ENCODE measurements around the gene MFSD13A.

DNA sequence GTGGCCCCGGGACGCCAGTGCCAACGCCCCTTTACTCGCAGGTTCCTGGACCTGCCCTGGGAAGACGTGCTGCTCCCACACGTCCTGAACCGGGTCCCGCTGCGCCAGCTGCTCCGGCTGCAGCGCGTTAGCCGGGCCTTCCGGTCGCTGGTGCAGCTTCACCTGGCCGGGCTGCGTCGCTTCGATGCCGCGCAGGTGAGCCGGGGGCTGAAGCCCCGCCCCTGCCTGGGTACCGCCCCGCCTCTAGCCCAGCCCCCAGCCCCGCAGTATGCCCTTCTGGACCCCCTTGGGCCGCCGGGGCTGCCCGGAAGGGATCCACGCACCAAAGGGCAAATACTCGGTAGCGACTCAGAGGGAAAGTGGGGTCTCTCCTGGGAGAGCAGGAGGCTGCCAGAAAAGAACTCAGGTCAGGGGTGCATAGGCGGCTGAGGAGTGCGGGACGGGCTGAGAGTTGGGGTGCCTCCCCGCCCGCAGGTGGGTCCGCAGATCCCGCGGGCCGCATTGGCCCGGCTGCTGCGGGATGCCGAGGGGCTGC is 744 bp downstream of the FBXL15 start:
- PRO-cap: bidirectional peak, plus-strand start at position 297 of the sequence, minus-strand start at position 154 of the sequence

- PRO-cap: bidirectional peak, plus-strand start at chr10:102450674, minus-strand start at chr10:102450600
Measured at GRCh38 chr10:102450287-102451274, 762 bp downstream of the C10orf95 start.

DNA sequence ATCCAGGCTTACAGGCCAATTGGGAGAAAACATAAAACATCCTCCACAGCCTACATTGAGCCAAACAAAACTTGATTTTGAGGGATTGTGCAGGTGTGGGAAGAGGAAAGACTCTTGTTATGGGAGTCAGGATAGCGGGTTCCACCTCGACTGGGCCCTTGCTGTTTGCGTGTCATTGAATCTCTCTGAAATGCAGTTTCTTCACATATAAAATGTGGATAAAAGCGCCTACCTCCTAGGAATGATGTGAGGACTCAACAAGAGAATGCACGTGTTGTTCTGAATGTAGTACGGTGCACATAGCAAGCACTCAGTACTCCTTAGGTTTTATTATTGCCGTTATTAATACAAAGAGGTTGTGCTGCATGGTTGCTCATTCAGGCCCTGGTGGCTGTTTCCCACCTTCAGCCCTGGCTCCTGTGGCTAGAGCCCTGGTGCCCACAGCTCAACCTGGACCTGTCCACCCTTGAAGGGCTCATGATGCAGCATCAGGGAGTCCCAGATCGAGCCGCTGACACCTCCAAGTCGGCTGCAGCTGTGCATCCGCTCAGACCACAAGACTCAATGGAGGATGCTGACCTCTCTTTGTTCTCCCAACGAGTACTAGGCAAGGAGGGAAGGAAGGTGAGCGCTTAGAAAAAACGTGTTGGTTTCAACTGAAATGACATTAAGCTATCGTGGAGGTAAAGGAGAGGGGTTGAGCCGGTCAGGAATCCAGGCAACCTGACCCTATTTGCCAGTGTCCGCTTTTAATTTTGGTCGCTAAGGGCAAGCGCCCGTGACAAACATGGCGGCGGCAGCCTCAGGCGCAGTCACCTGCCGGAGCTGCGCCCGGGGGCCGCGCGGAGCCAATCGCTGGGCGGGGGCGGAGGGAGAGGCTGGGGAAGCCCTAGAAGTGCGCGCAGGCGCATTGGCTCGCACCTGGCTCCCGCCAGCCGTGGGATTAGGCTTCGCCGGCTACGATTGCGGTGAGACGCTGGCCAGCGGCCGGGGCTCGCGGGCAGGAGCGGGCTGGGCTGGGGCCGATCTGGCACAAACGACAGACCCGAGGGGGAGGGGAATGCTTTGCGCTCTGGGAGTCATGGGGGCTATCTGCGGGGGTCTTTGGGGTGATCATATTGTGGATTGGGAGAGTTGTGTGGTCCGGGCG is at the start of gene MFSD13A:
MFSD13A (plus strand) TSS at position 913 of the 1,150 bp plus-strand sequence.
- PRO-cap: unidirectional peak, plus-strand start at position 971 of the sequence

- PRO-cap: no peak
Measured at GRCh38 chr10:102555943-102556546, 52.3 kb downstream of the SUFU start.

GRCh38 chr10:102632578-102633157 is 11.6 kb upstream of the TRIM8 start:
- PRO-cap: no peak

DNA sequence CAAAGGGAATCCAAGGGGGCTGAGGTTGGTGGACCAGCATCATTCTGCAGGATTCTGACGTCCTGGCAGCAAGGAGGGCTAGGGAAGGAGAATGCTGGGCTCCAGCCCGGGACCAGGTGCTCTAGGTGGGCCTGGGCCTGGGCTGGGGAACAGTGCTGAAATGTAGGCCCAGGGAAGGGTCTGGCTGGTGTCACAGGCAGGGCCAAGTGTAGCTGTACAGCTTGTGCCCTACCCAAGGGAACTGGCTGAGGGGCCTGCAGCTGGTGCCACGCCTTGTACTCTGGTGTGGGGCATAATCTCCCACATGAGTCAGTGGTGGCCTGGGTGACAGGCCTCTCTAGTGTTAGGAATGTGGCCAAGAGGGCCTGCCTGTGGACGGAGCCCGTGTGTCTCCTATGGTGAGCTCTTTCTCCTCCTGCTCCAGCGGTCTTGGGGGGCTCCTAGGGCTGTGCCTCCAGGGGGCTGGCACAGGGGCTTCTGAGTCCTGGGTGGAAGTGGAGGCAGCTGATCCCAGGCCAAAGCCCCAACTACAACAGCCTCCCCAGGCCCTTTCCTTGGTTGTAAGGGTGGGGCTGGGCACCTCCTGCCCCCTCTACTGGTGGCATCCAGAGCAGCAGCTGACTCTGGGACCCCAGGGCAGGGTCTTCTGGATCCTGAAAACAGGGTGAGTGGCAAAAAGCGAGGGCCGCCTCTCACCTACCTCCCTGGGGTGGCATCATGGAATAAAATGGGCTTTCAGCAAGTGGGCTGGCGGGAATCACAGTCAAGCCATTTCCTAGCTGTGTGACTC is 25.3 kb downstream of the TRIM8 start:
- PRO-cap: no peak

GRCh38 chr10:102773898-102774875 is 30.4 kb downstream of the WBP1L start:
- PRO-cap: no peak

DNA sequence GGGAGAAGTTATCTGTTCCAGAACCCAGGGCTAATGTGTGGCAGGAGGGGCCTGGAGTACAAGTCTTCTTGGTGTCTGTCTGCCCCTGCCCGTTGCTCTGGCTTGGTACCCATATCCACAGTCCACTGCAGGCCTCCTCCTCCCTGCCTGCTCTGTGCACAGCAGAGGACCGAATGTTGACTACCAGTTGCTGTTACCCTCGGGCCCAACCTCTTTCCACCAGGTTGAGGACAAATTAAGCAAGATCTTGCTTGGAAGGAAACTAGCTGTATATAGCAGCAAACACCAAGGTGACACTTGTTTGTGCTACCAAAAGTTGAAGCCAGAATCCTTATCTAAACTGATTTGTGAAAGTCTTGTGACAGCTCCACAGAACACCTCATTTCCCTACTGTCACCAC is 37.7 kb downstream of the WBP1L start:
- PRO-cap: no peak

- PRO-cap: unidirectional peak, plus-strand start at chr10:102916281
Measured at GRCh38 chr10:102916192-102916513, 1.9 kb upstream of the CNNM2 start.

DNA sequence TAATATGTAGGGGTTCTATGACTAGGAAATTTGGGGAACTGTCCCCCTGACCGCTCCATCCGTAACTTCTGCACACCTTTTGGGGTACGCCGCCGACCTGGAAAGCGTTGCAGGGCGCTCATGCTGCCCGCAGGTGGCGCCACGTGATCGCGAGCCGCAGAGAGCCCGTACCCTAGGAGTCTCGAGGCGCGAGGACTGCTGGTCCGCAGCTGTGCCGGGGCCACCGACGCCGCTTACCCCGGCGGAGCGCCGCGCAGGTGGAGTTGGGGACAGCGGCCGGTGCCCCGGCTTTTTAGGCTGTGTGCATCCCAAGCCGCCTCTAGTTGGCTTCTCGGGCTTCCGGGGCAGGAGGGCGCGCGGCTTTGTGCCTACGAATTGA is 633 bp upstream of the CNNM2 start:
- PRO-cap: no peak

DNA sequence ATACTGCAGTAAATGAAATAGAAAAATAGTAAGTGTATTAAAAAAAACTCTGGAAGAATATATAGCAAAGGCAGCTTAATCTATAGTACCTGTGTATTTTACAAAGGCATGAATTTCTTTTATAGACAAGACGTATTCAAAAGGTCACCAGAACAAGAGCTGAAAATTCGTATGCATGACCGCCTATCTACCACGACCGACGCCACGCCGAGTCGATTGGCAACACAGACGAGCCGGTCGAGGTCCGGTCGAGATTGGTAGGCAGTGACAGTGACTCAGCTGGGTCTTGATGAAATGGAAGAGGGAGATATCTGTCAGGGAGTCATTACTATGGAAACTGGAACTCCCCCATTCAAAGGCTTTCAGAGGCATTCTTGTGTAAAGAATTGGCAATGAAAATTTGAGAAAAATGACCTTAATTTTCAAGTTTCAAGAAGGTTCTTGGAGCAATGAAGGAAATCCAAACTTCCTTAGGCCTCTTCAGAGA is 2.1 kb downstream of the ATP5MK start:
- PRO-cap: no peak

DNA sequence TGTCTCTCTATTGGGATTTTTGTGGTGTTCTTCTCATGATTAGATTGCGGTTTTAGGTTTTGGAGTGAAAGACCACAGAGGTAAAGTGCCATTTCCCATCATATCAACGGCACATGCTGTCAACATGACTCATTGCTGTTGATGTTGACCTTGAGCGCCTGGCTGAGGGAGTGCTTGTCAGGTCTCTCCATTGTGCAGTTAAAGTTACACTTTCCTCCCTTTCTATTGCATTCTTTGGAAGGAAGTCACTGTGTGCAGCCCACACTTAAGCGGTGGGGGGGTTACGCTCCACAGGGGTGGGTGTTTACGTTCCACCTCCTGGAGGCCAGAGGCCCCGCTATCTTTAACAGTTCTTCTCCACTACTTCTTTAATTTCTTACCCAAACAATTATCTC is 10.9 kb downstream of the NEURL1 start:
- PRO-cap: no peak

DNA sequence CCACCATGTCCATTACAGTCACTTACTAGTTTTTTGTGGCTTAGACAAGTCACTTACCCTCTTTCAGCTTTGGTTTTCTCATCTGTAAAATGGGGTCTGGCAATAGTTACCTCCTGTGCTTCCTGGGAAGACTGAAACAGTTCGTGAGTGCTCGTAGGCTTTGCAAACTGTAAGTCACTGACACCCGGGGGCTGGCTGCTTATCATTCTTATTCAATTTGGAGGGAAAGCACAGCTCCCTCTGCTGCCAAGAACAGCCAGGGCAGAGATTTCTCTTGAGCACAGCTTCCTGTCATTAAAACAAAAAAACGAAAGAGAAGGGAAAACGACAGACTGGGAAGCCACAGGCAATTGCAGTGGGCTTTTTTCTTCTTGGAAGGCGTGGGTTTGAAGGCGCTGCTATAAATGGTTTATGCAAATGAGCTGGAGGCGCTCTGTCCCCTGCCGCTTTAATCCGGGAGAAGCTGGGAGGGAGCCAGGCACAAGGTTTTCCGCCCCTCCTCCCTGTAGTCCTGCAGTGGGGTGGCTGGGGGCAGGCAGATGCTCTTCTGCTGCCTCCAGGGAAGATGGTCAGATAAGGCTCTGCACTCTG is 49.2 kb downstream of the NEURL1 start:
- PRO-cap: no peak

DNA sequence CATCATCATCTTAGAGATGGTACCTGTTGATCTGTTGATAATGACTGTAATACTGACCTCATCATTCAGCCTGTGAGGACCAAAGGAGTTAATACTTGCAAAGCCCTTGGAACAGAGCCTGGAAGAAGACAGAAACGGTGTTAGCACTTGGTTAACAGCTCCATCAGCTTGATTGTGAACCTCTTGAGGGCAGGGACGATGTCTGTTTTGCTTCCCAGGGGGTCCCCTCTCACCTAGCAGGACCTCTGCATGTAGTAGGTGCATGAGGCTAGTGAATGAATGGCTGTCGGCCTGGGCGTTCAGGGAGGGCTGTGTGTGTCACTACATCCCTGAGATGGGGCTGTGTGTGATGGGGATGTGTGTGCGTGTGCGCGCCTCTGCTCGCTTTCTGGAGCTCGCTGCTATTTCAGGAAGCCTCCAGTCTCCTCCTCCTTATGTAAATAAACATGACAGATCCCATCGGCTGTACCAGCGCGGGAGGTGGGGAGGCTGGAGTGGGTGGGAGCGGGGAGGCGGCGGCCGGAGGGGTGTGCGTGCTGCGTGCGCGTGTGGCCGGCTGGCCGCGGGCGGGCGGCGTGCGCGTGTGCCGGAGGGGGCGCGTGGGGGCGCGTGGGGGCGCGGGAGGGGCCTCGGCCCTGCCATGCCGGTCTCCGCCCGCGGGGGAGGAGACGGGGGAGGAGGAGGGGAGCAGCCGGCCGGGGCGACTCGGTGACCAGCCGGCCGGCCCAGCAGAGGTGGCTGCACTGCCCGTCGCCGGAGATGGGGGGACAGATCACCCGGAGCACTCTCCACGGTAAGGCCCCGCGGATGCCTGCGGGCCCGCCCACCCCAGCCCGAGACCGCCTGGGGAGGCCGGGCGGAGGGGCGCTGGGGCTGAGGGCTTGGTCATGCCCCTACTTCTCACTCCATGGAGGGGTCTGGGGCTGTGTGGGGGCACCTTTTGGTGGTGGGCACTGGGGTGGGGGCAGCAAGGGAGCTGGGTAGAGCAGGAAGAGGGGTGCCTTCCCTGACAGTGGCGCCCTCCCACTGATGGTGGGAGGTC is 61.4 kb downstream of the NEURL1 start:
- PRO-cap: bidirectional peak, plus-strand start at position 547 of the sequence, minus-strand start at position 379 of the sequence

DNA sequence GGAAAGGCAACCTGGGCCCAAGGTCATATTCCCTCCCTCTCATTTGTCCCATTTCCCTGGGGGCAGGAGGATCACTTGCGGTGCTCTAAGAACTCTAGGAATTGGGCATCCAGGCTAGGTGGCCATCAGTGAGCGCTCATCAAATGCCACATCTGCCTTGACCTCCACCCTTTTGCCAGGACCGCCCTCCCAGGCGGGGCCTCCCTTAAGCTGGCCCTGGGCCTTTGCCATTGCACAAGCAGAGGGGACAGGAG is 63.8 kb downstream of the NEURL1 start:
- PRO-cap: no peak

- PRO-cap: unidirectional peak, minus-strand start at chr10:103648927
Measured at GRCh38 chr10:103648031-103649105, 154.9 kb downstream of the NEURL1 start.

- PRO-cap: no peak
Measured at GRCh38 chr10:103676559-103677782, 178.4 kb downstream of the SH3PXD2A start.

- PRO-cap: no peak
Measured at GRCh38 chr10:103720035-103721027, 135.0 kb downstream of the SH3PXD2A start.

GRCh38 chr10:104256200-104256830 is 1.6 kb downstream of the GSTO1 start:
- PRO-cap: bidirectional peak, plus-strand start at chr10:104256595, minus-strand start at chr10:104256420

DNA sequence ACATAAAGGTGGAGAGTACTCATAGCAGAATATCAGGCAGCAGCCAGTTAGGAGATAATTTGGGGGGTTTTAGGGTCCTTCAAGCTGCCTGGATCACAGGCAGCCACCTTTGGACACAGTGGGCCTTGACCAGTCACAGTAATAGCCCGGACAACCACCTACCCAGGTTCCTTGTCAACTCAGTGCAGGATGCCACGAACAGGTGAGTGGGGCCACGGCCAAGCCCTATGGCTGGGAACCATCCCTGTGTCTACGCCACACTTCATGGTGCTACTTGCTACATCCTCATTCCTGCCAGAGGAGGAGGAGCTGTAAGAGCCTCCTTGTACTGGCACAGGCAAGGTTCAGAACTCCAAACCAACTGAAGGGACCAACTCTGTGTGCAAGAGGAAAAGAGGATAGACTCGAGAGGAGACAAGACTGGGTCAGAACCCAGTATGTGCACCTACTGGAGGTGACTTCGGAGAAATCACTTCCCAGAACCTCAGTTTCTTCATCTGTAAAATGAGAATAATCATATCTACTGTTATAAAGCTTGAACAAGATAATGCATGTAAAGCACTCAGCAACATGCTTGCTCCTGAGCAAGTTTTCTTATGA is 19.9 kb downstream of the ITPRIP start:
- PRO-cap: no peak

Data from left lobe of liver (tissue), 1 donor.